Calu3 (cell line): ENCODE results near the genes LRRC31, CLDN11 and TMEM212.

GRCh38 chr3:169773511-169774335 is 527 bp downstream of the MYNN start:
- PRO-cap, result bidirectional peak, plus-strand start at chr3:169773759, minus-strand start at chr3:169773678; unidirectional peak, minus-strand start at chr3:169773824

GRCh38 chr3:169835957-169836418 is 23.3 kb upstream of the LRRC34 start:
- PRO-cap, result no peak

DNA sequence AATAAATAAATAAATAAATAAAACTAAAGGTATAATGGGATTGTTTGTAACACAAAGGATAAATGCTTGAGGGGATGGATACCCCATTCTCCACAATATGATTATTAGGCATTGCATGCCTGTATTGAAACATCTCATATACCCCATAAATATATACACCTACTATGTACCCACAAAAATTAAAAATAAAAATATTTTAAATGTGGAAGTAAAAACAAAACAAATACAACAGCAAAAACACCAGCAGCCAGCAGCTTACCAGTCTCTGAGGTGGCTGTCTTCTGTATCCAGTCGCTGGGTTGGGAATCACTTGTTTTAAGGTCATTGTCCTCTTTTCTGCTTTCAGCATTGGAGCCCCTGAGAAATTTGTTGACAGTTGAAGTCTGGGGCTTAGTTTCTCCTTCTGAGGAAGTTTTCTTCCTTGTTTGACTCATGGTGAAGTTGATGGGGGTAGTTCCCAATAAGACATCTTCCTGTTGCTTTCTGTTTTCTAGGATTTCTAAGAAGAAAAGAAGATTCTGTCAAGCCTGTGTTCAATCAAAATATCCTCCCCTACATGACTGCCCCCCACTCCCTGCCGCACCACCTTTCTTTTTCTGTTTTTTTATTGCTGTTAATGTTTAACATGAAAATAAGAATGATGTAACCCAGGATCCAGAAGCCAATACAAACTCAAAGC is at the start of gene LRRC31:
Gene LRRC31 (minus strand): TSS at position 562 of the 679 bp plus-strand sequence.
- PRO-cap, result unidirectional peak, minus-strand start at position 598 of the sequence

GRCh38 chr3:170154347-170154940 is 27.1 kb downstream of the PHC3 start:
- PRO-cap, result no peak

DNA sequence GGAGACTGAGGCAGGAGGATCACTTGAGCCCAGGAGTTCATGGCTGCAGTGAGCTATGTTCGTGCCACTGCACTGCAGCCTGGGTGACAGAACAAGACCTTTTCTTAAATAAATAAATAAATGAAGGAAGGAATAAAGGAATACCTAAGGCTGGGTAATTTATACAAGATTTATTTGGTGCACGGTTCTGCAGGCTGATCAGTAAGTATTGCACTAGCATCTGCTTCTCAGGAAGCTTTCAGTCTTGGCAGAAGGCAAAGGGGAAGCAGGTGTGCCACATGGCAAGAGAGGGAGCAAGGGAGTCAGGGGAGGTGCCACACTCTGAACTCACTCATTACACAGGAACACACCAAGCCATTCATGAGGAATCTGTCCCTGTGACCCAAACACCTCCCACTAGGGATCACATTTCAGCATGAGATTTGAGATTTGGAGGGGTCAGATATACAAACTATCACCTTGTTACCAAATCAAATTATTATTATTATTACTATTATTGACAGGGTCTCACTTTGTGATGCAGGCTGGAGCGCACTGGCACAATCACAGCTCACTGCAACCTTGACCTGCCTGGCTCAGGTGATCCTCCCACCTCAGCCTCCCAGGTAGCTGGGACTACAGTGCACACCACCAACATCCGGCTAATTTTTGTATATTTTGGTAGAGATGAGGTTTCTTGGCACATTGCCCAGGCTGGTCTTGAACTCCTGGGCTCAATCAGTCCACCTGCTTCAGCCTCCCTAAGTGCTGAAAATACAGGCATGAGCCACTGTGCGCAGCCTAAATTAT is 56.5 kb downstream of the PRKCI start:
- PRO-cap, result no peak

- PRO-cap, result no peak
Observed at GRCh38 chr3:170355767-170356266, 1.7 kb upstream of the SKIL start.

- PRO-cap, result no peak
Observed at GRCh38 chr3:170362149-170362647, 4.7 kb downstream of the SKIL start.

- PRO-cap, result bidirectional peak, plus-strand start at chr3:170418865, minus-strand start at chr3:170418719
Observed at GRCh38 chr3:170418356-170419412, at the start of gene CLDN11. Gene CLDN11, plus strand, starts transcription at chr3:170418868.

- PRO-cap, result no peak
Observed at GRCh38 chr3:170470660-170471098, 52.0 kb downstream of the CLDN11 start.

- PRO-cap, result no peak
Observed at GRCh38 chr3:170998580-170999076, 27.9 kb downstream of the SLC2A2 start.

GRCh38 chr3:171025365-171026061 is 1.0 kb downstream of the SLC2A2 start:
- PRO-cap, result no peak

DNA sequence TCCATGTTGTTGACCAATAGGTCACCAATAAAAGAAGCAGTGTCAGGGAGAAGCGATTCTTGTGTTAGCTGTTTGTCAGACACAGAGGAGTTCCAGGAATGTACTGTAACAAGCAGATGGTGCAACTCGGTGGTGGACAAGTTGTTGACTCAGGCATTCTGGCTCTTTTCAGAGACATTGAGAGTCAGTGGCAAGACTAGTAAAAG is 18.9 kb upstream of the SLC2A2 start:
- PRO-cap, result no peak

DNA sequence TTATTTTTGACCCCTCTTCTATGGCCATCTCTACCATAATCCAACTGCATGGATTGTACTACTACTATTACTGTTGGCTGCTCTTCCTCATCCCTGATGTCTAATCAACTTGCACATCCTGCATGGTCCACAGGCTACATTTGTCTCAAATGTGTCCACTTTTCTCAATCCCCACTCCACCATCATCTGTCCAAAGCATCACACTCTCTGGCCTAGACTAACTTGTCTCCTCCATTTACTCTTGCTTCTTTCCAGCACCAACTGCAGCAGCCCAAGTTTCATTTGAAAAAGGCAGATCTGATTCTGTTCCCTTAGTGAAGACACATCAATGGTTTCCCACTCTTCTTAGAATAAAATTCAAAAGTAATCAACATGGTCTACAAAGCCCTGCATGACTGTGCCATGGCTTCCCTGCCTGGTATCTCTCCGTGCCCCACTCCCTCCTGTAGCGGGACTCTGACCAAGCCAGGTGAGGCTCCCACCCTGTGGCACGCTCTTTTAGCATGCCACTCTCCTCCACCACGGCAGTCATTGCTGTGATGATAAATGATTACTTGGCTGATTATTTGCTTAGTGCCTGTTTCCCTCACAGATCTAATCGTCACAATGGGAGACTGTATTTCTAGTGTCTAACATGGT is 127.0 kb upstream of the SLC2A2 start:
- PRO-cap, result no peak

DNA sequence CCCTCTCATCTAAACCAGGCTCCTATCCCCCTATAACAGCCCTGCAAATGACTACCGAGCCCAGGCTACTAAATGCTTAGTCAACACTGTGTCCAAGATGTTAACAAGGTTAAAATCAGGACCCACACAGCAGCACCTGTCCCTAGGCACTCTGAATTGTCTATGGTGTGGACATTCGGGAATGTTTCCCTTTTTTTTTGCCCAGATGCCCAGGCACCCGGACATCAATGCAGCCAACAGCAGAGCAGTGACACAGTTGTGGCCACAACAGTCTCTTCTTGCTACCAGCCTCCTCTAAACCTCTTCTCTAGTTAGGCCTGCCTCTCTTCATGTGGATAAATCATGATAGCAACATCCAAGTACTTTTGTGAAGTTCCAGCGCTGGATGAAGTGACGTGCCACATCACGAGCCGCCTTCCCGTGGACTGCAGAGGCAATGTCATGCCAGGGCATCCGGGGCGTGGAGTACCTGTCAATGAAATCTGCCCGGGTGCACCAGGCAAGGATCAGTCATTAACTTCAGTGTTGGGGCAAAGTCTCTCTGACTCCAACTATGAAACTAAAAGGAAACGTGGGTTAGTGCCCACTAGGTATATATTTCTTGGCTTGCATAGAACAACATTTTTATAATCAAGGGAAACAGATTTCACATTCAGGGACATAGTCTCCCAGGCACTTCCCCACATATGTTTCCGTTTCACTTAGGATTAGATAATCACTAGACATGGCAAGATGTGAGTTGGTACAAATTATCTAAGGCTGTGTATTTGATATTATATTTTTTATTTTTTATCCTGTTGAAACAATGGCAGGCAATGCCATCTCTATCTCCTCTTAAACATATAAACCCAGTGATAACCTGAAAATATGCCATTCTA is 133.7 kb downstream of the PLD1 start:
- PRO-cap, result no peak

- PRO-cap, result no peak
Observed at GRCh38 chr3:171677372-171678204, 132.7 kb downstream of the PLD1 start.

DNA sequence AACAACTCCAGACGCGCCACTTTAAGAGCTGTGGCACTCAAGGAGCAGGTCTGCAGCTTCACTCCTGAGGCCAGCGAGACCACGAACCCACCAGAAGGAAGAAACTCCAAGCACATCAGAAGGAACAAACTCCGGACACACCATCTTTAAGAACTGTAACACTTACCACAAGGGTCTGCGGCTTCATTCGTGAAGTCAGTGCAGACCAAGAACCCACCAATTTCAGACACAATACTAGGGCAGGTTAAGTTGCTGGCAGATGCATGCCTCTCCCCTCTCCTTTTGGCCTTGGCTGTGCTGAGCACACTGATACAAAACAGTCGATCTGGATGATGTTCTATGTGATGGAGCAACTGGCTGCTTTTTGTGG is 63.3 kb downstream of the PLD1 start:
- PRO-cap, result no peak

GRCh38 chr3:171753965-171754559 is 56.2 kb downstream of the PLD1 start:
- PRO-cap, result no peak

DNA sequence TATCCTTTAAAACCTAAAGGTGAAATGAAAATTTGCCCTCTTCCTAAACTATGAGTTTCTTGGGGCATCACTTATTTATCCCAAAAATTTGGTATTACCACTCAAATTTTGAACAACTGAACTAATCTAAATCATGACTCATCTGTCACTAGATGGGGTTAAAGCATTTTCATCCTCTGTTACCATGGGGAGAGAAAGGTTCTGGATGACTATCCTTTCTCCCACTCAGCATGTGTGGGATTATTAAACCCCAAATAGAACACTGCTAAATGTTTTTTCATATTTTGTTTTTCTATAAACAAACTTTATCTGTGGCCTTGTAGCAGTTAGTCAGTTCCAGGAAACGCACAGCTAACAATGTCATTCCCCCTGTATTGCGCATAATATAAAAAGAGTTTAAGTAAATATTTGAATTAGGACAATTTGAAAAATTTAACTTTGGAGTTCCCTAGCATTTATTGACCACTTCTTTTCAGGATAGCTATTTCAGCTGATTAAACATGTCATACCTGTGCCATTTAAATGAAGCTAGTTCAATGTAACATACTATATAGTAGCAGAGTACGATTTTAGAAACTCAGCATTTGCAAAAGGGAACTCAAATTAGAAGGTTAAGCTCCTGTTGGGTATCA is 9.3 kb upstream of the TMEM212 start:
- PRO-cap, result no peak

DNA sequence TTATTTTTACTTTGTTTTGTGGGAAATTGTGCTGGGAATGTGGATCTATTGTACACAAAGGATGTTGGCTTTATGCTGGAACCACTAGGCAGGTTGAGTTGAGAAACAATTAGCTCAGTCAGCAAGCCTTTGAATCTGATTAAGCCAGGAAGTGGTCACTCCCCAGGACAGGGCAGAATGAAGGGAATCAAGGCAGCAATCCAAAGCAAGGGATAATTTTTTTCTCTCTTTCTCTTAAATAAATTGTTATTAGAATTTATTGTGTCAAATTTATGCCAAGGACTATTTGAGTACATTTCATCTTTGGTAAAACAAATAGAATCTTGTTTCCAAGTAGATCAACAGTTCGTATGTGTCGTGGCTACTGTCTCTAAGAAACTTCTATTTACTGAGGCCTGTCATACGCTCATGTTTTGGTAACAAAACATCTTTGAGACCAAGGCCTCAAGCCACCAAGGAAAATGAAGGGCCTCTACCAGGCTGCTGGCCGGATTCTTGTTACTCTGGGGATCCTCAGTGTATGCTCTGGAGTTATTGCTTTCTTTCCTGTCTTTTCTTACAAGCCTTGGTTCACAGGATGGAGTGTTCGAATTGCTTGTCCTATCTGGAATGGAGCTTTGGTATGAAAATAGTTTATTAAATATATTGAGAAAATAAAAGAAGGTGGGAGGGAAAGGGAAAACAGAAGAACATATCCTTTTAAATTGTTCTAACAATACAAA is at the start of gene TMEM212:
Gene TMEM212 (plus strand): TSS at position 427 of the 722 bp plus-strand sequence.
- PRO-cap, result no peak

DNA sequence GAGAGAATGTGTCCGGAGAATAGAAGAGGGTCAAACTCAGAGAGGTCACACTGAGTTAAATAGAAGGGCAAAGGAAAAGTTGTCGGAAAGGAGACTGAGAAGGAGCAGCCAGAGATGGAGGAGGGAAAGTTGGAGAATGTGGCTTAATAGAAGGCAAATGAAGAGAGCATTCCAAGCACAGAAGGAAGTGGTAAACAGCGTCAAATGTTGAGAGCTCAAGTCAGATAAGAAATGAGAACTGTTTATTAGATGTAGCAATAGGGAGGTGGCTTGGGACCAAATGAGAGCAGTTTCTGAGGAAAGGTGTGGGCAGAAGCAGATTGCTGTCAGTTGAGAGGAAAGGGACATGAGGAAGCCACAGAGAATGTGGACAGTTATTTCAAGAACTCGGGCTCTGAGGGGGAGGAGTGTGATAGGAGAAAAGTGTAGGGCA is 64.0 kb upstream of the FNDC3B start:
- PRO-cap, result no peak